REH cell (cell line): ENCODE measurements around a stretch of chr19.

DNA sequence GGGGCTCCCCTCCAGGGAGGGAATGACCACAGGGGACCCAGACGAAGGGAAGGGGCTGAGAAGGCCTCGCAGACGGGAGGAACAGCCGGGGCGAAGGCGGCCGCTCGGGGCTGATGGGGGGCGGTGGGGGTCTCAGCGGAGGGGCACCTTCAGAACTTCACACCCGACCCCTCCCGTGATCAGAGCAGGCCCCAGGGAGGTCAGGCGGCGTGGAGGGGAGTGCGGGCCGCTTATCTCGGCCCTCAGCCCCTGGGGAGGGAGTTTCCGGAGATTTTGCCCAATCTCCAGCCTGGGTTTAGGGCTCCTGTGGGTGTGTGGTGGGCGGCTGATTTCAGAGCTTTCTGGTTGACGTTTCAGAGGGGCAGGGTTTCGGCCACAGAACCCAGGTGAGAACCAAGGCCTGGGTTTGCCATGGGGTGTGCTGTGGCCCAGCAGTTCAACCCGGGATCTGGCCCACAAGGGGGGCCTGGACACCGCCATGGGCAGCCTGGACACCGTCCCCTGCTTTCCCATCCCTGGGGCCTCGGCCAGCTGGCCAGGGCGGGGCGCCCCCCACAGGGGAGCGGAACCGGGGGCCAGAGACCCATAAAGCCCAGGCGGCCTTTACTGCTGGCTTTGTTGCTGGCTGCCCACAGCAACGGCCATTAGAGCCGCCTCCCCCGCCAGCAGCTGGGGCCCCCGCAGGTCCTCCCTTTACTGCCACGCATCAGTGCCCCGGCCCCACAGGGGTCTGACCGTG, 29.0 kb downstream of the ARID3A start:
- PRO-cap: no peak

GRCh38 chr19:959981-960378, 24.2 kb upstream of the WDR18 start:
- PRO-cap: no peak

- PRO-cap: no peak
These were observed 14.7 kb upstream of the WDR18 start for GRCh38 chr19:969484-969822.

DNA sequence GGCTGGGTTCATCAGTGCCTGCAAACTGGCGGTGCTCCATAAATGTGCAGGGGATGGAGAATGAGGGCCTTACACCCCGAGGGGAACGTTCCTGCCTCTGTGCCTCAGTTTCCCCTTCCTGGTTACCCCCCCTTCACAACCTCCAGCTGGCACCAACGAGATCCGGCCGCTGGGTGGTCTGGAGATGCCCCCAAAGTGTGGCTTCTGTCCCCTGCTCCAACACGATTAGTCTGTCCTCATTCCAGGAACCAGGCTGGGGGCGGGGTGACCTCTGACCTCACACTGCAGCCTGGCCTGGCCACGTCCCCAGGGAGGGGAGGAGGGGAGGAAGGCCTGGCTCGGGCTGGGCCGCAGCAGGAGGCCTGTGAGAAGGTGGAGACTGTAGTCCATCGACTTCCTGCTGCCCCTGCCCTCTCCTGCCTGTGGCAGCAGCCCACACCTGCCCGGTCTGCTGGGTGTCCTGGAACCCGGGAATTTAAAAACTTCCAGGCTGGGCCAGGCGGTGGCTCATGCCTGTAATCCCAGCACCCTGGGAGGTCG, 3.7 kb upstream of the WDR18 start:
- PRO-cap: no peak

DNA sequence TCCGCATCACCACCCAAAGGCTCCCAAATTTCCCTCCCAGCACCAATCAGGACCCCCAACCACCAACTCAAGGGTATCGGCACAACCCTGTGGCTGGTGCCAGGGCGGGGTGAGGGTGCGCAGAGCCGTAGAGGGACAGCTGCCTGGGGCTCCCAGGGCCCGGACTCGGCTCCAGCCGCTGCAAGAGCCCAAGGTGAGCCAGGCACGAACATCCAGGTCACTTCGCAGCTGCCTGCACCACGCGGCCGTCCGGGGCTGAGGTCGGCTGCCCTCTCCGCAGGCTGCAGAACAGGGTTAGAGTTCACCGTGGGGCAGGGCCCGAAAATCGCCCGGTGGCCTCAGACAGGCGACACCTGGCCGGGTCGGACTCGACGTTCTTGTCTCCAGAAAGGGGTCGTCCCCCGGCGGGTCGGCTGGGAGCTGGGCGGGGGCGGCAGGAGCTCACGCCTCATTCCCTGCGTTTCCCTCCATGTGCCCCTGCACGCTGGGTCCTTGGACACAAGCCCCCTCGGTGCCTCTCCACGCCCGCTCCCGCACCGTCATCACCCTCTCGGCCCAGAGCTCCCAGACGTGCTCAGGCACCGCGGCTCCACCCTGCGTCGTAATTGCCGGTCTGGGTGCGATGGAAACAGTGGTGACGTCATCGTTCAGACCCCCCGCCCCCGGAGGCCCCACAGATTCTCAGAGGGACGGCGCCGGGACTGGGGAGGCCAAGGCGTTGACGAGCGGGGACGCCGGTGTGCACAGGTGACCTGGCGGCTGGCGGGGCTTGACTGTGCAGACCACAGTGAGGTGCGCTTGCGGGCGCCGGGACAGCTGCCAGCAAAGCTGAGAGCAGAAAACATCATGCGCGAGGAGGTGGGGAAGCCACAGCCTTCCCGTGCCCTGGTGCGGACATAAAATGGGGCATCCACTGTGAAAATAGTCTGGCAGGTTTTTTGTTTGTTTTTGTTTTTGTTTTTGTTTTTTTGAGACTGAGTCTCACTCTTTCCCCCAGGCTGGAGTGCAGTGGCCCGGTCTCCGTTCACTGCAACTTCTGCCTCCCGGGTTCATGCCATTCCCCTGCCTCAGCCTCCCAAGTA, 4.0 kb upstream of the GRIN3B start:
- PRO-cap: no peak

DNA sequence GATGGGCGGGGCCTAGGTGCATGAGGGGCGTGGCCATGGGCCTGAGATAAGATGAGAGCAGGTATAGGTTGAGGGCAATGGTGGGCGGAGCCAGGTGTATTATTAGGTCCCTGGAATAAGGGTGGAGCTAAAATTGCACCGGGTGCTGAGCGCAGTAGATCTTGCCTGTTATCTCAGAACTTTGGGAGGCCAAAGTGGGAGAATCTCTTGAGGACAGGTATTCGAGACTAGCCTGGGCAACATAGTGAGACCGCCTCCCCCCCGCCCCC, 5.4 kb downstream of the ABCA7 start:
- PRO-cap: no peak

DNA sequence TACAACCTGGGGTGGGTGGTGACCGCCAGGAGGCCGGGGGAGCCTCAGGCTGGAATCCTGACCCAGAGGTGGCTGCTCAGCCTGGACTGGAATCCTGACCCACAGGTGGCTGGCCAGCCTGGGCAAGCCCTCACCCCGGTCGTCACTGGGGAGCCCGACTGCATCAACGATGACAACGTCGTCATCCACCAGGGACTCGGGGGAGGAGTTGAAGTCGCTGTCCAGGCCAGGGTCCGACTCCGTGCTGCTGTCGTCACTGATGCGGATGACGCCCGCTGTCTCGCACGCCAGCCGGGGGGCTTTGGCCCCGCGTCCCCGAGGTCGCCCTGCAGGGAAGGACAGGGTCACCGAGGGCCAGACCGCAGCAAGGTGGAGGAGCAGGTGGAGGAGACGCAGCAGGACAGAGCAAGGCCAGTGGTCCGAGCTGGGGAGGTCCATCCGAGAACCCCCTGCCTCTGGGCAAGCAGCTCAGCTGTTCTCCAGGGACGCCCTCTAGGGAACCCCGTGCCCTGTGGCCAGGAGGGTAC, 10.4 kb downstream of the GPX4 start:
- PRO-cap: no peak

GRCh38 chr19:1150785-1151335, 23.2 kb downstream of the SBNO2 start:
- PRO-cap: no peak

- PRO-cap: no peak
These were observed 15.9 kb downstream of the STK11 start for GRCh38 chr19:1221437-1222010.

DNA sequence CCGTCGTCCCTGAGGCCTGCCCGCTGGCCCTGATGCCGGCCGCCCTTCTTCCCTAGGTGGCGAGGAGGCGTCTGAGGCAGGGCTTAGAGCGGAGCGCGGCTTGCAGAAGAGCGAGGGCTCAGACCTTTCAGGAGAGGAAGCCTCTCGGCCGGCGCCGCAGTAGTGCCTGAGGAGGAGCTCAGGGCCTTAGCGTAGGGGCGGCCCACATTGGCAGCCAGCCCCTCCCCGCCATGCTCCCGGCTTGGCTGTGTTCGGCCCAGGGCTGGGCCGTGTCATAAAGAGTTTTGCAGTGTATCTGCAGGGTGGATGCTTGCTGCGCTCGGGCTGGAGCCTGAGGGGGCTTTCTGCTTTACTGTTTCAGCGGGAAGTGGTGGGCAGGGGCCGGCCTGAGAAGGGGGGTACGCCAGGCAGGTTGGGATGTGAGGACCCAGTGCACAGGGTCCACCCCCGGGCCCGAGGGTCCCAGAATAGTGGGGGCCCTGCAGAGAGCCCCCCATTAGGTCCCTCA, 14.2 kb downstream of the CBARP start:
- PRO-cap: no peak

DNA sequence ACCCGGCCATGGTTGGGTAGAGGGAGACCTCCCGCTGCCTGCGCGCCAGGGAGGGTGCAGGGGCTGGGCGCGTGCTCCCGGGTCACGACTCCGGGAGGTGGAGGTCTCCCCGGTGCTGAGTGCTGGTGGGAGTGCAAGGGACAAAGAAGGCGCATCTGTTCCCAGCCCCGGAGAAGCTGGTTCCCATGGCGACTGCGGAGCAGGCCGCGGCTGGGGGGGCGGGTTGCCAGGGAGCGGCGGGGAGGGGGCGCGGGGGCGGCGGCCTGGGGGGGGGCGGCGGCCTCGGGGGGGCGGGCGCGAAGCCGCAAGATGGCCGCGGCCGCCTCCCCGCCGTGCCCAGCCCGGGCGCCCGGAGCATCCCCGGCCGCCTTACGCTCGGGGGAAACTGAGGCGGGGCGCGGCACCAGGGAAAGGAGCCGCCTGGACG, 1.2 kb downstream of the CBARP start:
- PRO-cap: no peak

DNA sequence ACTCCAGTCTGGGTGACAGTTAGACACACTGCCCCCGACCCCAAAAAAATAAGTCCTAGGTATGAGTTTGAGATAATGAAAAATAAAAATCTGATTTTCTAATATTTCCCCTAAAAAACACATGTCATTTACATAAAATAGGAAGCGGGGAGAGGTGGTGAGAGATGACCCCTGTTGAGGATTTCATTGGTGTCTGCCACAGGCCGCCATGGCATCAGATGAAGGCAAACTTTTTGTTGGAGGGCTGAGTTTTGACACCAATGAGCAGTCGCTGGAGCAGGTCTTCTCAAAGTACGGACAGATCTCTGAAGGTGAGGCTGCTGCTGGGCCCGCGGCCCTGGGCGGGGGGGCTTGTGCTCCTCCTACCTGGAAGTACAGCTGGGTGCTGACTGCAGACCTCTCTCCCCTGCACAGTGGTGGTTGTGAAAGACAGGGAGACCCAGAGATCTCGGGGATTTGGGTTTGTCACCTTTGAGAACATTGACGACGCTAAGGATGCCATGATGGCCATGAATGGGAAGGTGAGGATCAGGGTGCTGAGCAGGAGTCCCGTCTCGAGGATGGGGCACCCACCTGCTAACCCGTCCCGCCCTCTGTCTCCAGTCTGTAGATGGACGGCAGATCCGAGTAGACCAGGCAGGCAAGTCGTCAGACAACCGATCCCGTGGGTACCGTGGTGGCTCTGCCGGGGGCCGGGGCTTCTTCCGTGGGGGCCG, 1.8 kb downstream of the CIRBP start:
- PRO-cap: no peak

GRCh38 chr19:1291749-1292193, 6.1 kb downstream of the EFNA2 start:
- PRO-cap: no peak

GRCh38 chr19:1307196-1307390, 21.4 kb downstream of the EFNA2 start:
- PRO-cap: no peak

DNA sequence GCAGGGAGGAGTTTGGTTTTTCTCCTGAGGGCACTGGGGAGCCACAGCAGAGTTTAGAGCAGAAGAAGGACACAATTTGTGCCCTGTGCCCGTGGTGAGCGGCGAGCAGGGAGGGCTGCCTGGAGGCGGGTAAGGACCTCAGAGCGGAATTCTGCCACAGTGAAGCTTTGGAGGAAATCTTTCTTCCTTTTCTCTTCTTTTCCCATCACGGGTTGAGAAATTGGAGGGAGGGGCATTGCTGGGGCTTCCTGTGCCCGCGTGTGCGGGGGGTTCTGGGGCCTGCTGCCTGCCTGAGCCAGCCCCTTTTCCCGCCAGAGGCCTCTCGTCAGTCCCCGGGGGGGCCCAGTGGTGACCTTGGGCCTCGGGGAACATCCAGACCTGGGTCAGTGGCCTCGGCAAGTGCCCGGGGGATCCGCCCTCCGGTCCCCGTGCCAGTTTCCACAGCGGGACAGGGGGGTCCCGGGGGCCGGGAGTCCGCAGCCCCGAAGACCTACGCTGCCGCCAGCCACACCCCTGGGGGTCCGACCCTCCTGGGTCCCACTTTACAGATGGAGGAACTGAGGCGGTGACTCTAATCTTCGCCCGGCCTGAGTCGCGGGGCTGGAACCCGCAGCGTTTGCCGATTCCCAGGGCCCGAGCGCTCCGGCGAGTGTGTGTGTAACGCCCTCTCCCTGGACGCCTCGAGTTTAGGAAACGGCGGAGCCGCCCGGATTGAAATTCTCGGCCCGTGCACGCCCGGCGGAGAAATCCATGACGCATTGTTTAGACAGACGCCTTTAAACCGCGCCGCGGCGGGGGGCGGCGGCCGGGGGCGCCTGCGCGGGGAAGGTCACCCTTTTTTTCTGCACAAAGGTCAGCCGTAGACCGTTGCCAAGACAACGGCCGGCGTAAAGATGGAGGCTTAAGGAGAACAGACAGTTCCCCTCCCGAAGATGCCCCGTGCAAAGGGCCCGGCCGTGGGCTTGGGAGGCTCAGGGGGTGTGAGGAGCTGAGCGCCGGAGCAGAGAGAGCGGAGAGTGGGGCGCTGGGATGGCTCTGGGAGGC, 29.9 kb upstream of the PWWP3A start:
- PRO-cap: no peak

- PRO-cap: no peak
These were observed 786 bp downstream of the GAMT start for GRCh38 chr19:1400211-1401301.

GRCh38 chr19:1437881-1438317, 297 bp upstream of the RPS15 start:
- PRO-cap: bidirectional peak, plus-strand start at chr19:1438405, minus-strand start at chr19:1438257

GRCh38 chr19:1442659-1443199, 4.5 kb downstream of the RPS15 start:
- PRO-cap: no peak

GRCh38 chr19:1468878-1469295, 10.1 kb downstream of the C19orf25 start:
- PRO-cap: no peak

DNA sequence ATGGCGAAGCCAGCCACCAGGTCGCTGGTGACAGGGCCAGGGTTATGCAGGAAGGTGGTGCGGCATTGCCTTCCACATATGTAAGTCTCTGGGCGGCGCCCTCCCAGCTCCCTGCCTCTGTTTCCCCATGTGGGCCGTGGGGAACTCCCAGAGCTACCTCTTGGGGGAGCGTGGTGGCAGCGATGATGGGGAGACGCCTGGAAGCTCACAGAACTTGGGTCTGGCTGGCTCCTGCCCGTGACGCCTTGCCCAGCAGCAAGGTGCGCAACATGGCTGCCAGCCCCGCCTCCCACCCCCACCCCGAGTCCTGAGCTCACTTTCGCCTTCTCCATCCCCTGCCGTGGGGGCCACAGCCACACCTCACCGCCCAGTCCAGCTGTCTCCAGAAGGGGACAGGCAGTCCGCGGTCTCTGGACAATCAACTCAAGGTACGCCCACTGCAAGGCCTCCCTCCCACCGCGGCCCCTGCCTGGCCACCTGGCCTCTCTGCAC, 6.7 kb downstream of the C19orf25 start:
- PRO-cap: no peak